SJCRH30 (cell line): ENCODE measurements around the gene LSM14B.

- RAMPAGE, long total RNA = no peak
Observed at GRCh38 chr20:62121122-62121968, 930 bp upstream of the LSM14B start.

DNA sequence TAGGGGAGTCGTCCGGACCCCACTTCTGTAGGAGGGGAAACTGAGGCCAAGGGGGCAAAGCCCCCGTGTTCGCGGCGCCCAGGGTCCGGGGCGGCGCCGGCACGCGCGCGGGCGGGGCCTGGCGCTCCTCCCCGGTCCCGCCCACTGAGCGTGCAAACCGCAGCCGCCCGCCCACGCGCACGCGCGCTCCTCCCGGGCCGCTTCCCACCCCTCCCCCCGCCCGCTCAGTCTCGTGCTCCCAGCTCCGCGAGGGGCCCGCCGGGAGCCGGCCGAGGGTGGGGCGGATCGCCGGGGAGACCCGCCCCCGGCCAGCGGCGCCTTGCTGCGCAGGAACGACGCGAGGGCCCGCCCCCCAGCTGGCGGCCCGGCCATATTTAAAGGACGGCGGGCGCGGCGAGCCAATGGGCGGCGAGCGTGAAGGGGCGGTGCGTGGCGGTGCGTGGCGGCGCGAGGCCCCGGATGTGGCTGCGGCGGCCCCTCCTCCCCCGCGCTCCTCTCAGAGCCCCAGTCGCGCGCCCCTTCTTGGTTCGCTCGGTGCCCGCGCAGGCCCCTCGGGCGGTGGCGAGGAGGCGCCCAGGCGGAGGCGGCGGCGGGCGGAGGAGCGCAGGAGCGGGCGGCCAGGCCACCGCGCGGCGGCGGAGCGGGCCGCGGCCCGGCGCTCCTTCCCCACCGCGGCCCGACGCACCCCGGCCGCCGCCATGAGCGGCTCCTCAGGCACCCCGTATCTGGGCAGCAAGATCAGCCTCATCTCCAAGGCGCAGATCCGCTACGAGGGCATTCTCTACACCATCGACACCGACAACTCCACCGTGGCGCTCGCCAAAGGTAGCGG lies at the start of gene LSM14B:
TSS of gene LSM14B (plus strand) at position 507 of the 832 bp plus-strand sequence.
- RAMPAGE, long total RNA = no peak

GRCh38 chr20:62145948-62146862 lies 2.6 kb downstream of the SS18L1 start:
- RAMPAGE, long total RNA = no peak

GRCh38 chr20:62159814-62160318 lies 16.3 kb downstream of the SS18L1 start:
- RAMPAGE, long total RNA = no peak

DNA sequence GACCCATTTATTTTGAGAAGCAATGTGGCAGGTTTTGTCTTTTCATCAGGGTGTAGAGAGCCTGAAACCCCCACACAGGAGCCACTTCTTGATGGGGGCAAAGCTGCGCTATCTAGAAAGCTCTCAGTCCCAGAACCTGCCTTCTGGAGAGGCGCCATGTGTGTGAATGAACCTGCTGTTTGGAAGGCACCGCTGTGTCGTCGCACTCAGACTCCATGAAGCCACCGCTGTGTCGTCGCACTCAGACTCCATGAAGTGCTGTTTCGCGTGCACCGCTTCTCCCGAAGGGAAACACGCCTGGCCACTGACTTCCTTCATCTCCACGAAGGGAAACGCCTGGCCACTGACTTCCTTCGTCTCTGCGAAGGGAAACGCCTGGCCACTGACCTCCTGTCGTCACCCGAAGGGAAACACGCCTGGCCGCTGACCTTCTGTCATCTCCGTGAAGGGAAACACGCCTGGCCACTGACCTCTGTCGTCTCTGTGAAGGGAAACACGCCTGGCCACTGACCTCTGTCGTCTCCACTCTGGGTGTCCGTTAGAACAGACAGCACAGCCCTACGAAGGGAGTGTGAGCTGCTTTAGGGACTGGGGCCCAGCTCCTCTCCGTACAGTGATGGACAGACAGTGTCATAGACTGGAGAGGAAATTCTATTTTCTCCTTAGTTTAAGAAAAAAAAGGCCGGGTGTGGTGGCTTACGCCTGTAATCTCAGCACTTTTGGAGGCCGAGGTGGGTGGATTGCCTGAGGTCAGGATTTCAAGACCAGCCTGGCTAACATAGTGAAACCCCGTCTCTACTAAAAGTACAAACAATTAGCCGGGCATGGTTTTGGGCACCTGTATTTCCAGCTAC lies 17.1 kb upstream of the ADRM1 start:
- RAMPAGE, long total RNA = no peak

- RAMPAGE, long total RNA = no peak
Observed at GRCh38 chr20:62307502-62308244, 4.9 kb downstream of the ADRM1 start.

DNA sequence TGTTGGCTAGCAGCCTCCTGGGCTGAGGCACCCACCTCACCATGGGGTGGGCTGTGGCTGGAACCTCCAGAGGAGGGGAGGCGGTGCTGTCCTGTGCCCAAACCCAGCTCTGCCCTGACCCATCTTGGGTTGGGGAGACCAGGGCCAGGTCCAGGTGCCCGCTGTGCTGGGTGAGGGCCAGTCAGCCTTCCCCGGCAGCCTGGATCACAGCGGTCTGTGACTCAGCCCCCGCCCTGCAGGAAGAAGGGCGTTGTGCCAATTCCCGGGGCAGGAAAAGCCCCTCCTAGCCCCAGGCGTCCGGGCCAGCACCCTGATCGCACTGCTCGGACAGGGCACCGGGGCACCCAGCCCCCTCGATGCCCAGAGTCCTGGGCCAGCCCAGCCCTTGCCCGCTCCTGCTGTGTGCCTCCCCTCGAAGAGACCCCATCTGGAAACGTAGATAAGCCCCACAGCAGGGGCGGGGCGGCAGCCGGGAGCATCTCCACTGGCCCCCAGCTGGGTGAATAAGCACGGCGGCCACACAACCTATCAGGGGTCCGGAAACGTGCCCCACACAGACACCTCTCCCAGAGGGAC lies 10.0 kb downstream of the LAMA5 start:
- RAMPAGE, long total RNA = no peak

DNA sequence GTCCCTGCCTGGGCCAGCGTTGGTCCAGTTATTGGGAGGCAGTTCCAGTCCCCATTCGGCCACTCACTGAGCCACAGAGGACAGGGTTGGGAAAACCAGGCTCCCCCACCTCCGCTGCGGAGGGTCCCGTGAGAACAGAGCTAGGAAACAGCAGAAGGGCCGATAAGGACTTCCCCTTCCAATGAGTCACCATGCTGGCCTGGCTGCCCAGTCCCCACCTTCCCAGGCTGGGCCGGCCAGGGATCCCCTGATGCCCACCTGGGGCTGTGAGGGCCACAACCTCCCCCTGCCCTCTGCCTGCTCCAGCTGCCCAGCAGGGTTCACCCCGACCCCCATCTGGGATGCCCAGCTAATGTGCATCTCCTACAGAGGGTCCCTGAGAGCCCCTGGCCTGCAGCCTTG lies 2.7 kb downstream of the LAMA5 start:
- RAMPAGE, long total RNA = no peak

DNA sequence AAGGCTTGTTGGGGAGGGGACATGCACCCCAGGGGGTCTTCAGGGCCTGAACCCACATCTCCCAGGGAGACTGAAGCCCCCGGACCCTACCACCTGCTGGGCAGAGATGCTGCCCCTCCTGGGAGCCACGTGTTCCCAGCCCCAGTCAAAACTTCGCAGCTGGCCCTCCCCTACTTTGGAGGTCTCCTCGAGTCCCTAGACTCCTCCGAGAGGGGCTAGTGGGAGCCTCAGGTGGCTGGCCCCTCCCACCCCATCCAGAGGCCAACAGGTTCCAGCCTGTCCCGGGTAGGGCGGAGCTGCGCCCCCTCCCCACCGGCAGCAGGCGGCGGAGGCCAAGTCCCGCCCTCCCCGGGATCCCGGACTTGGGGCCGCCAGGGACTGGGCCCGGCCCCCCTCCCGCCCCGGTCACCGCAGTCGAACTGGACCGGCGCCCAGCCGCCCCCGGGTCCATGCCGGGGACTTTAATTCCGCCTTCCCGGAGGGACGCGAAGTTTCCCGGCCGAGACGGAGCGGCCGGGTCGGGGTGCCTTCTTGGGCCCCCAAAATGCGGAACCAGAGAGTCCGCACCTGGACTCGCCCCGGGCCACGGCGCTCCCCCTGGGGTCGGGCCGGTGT lies 723 bp downstream of the LAMA5 start:
- RAMPAGE, long total RNA = no peak

DNA sequence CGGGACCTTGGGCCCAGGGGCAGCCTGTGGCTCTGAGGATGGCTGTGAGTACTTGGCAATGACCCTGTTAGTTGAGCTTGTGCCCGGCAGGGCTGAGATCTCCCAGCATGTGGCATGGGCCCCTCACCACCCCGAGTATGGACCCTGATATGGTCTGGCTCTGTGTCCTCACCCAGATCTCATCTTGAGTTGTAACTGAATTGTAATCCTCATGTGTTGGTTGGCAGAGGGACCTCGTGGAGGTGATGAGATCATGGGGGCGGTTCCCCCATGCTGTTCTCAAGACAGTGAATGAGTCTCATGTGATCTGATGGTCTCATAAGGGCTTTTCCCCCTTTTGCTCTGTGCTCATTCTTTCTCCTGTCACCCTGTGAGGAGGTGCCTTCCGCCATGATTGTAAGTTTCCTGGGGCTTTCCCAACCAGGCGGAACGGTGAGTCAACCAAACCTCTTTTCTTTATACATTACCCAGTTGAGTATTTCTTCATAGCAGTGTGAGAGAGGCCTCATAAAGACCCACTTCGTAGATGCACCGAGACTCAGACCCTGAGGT lies 26.0 kb upstream of the GATA5 start:
- RAMPAGE, long total RNA = no peak

DNA sequence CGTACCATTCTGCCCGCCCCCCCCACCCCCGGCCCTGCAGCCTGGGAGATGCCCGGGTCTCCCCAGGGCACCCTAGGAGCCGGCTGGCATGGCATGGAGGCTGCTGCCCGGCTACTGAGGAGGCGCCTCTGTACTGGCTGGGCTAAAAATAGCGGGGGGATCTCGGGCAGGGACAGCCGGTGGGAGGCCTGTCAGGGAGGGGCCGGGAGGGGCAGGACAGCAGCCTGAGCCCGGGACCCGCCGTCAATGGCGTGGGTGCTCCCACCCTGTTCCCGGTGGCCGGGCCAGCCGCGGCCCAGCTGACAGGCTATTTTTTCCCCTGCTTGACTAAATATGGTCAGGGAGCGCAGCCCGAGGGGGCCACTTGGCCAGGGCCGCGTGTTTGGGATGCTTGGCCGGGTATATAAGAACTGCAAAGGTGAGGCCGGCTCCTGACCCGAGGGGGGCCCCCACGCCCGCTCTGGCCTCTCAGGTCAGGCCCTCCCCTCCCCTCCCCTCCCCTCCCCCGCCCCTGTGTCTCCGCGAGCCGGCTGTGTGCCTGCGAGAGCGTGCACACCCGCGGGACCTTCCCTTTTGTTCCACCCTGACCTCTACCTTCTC lies 74.3 kb upstream of the GATA5 start:
- RAMPAGE, long total RNA = no peak

DNA sequence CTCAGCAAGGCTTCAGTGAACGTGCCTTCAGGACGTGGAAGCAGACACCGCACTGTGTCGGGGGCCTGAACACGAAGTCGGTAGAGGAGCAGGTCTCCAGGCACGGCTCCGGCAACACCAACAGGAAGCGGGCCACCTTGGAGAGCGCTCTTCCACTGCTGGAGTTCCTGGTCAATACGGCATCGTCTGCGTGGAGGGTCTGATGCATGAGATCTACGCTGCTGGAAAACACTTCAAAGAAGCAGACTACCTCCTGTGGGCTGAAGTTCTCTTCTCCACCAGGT lies 69.3 kb upstream of the SLCO4A1 start:
- RAMPAGE, long total RNA = no peak

- RAMPAGE, long total RNA = no peak
Observed at GRCh38 chr20:62623164-62624387, 18.7 kb upstream of the SLCO4A1 start.

DNA sequence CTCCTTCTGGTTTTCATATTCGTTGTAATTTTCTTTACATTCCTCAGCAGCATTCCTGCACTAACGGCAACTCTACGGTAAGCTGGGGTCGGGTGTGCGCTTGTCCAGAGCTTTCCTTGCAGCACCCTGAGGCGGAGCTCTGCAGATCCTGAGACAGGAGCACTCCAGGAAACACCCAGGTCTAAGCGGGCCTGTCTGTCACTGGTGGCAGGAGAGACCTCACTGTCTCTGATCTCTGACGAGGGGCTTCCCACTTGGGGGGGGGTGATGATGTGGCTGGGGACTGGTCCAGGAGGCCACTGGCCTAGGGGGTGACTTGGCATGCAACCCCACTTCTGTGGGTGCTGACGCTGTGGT lies 25.8 kb downstream of the SLCO4A1 start:
- RAMPAGE, long total RNA = no peak

DNA sequence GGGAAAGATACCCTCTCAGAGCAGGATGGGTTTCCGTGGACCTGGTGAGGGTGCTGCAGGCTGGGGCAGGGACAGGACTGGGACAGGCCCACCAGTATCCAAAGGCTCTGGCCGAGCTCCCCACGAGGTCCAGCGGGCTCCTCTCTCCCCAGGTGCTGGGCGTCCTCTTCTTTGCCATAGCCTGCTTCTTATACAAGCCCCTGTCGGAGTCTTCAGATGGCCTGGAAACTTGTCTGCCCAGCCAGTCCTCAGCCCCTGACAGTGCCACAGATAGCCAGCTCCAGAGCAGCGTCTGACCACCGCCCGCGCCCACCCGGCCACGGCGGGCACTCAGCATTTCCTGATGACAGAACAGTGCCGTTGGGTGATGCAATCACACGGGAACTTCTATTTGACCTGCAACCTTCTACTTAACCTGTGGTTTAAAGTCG lies 29.3 kb downstream of the SLCO4A1 start:
- RAMPAGE, long total RNA = no peak

- RAMPAGE, long total RNA = no peak
Observed at GRCh38 chr20:62674632-62675746, 32.7 kb downstream of the SLCO4A1 start.

DNA sequence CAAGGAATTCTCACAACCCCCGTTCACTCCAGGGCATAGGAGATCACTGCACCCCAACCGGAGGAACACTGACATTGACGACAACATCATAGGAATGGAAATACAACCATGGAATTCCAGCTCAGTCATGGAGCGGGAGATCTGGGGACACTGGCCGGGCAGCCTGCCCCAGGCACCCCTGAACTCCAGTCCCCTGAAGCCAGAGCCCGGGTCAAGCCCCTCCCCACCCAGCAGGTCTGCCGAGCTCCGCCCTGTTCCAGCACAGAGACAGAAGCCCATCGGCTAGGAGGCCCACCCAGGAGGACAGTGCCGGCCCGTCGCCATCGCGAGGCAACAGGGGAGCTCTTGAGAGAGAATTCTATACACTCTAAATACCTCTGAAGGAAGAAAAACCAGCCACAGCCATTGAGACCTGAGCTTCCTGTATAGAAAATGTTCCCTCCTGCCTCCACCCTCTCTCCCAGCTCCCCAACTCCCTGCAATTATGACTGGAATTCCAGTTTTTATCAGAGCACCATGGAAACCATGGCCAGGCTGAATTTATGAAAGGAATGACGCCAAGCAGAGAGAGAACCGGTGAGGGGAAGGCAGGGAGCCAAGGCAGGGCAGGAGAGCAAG lies 27.8 kb upstream of the MRGBP start:
- RAMPAGE, long total RNA = no peak

- RAMPAGE, long total RNA = no peak
Observed at GRCh38 chr20:62831378-62831951, 14.6 kb downstream of the COL9A3 start.

DNA sequence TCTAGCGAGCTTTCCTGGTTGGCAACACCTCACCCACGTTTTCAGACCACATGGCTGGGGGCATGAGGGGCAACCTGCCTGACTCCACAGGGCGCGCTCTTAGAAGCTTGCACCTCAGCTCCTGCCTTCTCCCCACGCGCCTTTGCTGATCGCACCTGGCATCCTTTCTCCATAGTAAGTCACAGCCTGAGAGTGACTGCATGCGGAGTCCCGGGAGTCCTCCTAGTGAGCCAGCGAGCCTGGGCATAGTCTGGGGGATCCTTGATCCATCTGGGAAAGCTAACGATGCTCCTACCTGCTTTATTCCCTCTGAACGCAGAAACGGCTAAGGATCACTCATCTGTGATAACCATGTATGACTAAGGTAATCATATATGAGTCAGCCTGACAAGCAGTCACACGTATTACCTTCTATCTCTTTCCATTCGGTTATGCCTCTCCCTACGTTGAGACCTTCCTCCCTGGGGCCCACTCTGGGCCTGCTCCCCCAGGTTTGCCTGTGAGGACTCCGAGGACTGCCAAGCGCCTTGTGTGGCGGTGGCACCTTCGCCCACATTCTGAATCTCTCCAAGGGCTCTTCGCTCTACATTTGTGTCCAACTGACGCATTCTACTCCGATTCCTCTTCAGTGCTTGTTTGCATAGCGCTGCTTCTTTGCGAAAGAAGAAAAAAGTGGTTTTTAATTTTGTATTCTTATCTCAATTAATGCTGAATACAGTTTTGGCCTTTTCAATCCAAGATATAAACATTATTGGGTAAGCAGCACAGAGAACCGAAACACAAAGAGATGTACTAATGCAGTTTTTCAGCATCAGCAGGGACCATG lies 4.4 kb downstream of the TCFL5 start:
- RAMPAGE, long total RNA = no peak

DNA sequence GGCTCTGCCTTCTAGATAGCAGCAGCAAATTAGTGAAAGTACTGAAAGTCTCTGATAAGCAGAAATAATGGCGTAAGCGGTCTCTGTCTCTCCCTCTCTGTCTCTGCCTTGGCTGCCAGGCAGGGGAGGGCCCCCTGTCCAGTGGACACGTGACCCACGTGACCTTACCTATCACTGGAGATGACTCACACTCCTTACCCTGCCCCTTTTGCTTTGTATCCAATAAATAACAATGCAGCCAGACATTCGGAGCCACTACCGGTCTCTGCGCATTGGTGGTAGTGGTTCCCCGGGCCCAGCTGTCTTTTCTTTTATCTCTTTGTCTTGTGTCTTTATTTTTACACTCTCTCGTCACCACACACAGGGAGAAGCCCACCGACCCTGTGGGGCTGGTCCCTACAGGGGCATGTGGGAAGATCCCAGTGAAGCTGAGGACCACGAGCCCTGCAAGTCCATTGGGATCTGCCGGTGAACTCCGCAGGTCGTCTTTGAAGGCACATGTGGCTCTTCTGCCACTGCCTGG lies 12.6 kb upstream of the TCFL5 start:
- RAMPAGE, long total RNA = no peak